Daoy (cell line): ENCODE results near the gene CCDC149.

GRCh38 chr4:20178557-20178810, 73.2 kb upstream of the SLIT2 start:
- RAMPAGE, long total RNA = no peak

GRCh38 chr4:20431356-20431971, 179.8 kb downstream of the SLIT2 start:
- RAMPAGE, long total RNA = no peak

DNA sequence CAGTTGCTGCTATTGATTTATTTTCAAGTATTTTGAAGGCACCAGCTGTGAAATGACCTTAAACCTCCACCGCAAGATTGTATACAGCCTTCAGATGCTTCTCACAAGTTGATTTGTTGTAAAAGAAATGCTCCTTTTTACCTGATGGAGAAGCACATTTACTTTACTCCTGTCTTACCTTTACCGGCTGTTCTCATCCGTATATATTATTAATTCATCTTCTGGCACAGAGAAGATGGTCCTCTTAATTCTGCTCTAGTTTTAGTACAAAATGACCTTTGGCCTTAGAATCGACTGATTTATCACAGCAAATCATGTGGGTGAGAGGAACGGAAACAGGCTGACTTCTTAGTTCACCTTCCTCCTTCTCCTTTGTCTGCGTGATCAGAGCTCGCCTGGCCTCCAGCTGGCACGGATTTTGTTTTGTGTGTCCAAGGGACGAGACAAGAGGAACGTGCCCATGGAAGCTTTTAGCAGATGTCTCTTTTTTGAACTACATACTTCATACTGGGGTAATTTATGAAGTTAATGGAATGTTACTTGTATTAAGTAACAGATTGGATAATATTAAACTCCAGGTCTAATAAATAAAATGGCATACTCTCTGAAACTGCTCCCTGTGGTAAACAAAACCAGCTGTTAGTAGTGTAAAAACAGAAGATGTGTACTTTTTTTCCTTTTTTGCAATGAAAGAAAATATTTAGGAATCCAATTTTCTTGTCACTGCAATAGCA, 82.3 kb upstream of the PACRGL start:
- RAMPAGE, long total RNA = no peak

GRCh38 chr4:21697428-21698074, 251.0 kb downstream of the KCNIP4 start:
- RAMPAGE, long total RNA = no peak

- RAMPAGE, long total RNA = no peak
Observed at GRCh38 chr4:22490759-22491033, 25.2 kb downstream of the ADGRA3 start.

DNA sequence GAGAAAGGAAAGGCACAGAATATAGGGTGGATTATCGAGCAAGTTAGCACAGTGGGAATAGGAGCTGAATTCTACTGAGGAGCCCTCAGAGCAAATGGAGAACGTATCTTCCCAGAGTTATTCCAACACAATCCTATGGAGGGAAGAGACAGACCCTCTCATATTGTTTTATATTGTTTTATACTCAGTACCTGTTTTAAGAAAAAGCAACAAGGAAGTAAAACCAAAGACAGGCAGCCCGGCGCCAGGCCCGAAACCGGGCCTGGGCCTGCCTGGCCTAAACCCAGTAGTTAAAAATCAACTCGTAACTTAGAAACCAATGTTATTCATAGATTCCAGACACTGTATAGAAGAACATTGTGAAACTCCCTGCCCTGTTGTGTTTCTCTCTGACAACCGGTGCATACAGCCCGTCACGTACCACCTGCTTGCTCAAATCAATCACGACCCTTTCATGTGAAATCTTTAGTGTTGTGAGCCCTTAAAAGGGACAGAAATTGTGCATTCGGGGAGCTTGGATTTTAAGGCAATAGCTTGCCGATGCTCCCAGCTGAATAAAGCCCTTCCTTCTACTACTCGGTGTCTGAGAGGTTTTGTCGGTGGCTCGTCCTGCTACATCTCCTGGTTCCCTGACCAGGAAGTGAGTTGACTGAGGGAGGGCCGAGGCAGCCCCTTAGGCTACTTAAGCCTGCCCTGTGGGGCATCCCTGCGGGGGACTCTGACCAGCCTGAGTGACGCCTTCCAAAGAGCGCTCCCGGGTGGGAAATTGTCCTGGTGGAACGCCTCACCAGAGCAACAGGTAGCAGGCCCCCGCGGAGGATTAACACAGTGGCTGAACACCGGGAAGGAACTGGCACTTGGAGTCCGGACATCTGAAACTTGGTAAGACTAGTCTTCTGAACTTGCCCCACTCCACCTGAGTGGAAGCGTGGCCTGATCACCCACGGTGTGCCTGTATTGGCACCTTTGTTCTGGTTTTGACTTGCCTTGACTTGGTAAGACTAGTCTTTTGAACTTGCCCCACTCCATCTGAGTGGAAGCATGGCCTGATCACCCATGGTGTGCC, 83.6 kb upstream of the ADGRA3 start:
- RAMPAGE, long total RNA = no peak

DNA sequence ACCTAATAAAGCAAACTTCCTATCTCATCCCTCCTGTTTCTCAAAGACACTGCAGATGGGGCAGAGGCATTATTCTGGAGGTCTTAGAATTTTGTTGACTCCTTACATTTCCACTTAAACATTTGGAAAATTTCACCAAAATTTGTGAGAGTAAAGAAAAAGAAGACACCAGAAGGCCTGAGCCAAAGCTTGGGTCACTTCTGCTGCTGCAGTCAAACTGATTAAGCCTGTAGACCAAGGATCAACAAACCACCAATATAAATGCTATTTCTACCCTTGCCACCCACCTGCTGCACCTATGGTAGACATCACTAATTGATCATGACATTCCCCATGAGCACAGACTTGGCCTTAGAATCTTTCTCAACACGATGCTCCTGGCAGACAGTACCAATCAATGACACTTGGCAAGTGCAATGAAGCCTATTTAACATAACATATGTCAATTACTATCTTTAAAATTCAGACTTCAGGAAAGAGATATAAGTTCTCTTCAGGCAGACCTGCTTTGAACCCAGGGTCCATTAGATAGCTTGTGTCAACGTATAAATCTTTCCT, 69.0 kb downstream of the PPARGC1A start:
- RAMPAGE, long total RNA = no peak

- RAMPAGE, long total RNA = no peak
Observed at GRCh38 chr4:23877572-23878977, 11.8 kb downstream of the PPARGC1A start.

DNA sequence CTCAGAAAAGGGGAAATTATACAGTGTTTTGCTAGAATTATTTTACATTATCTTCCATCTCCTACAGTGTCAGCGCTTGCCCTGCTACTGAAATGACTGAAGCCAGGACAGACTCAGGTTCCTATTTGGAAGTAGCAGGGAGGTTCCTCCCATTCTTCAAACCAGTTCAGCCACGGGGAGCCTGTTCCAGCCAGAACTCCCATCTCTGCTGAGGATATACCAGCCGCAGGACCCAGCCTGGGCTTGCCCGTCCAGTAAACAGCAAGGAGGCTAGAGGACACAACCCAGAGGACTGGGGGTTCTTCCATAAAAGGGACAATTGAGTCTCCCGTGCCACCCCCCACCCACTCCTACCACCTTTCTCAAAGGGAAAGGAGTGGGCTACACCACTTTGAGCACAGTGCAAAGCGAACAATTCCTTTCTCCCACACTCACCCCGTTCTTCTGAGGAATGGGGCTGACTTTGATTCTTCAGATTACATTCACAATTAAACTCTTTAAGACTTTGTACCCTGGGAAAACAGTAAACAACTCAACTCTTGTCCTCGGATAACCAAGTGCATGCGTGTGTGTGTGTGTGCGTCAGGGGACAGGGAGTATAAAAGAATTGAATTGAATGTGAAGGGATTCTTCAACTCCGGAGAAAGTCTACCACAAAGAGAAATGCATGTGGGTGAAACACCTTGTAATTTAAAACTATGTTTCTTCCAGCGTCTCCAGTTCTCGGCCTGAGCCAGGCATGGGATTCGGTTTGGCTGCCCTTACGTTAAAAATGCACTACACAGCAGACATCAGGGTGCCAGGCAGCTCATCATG, 31.1 kb upstream of the PPARGC1A start:
- RAMPAGE, long total RNA = no peak

GRCh38 chr4:24598761-24598978, 14.3 kb upstream of the DHX15 start:
- RAMPAGE, long total RNA = no peak

DNA sequence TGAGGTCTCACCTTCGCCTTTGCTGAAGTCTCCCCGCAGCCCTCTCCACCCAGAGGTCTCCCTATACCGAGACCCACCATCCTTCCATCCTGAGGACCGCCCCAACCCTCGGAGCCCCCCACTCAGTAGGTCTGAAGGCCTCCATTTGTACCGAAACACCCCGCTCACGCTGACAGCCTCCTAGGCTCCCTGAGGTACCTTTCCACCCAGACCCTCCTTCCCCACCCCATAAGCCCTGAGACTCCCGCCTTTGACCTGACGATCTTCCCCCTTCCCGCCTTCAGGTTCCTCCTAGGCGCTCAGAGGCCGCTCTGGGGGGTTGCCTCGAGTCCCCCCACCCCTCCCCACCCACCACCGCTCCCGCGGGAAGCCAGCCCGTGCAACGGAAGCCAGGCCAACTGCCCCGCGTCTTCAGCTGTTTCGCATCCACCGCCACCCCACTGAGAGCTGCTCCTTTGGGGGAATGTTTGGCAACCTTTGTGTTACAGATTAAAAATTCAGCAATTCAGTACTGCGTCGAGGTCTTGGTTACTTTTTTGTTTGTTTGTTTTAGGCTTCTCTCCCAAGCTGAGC, 5.0 kb downstream of the SOD3 start:
- RAMPAGE, long total RNA = no peak

DNA sequence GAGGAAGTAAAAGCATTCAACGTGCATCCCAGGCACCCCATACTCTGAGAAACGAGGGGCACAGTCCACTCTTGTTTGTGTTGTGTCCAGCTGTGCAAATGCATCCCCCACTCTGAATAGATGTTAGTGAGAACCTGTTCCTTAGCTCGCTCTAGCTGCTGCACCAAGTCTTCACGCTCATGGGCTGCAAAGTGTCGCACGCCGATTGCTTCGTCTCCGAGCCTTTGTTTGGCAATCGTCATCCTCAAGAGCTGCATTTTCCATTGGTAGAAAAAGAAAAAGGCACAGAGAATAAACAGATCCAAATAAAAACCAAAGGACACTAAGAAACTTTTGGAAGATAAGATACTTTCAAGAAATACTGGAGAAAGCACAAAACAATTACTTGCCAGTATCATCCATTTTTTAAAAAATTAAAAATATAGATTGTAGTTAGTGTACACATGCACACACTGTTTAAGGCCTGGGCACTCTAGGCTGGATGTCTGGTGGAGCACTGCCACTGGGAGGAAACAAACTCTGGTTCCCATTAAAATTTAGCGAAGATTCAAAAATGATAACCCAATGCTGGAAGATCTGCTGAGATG, 42.7 kb downstream of the SOD3 start:
- RAMPAGE, long total RNA = no peak

- RAMPAGE, long total RNA = no peak
Observed at GRCh38 chr4:24912007-24913230, at the start of gene CCDC149. TSS of gene CCDC149 (minus strand) at chr4:24913042.

DNA sequence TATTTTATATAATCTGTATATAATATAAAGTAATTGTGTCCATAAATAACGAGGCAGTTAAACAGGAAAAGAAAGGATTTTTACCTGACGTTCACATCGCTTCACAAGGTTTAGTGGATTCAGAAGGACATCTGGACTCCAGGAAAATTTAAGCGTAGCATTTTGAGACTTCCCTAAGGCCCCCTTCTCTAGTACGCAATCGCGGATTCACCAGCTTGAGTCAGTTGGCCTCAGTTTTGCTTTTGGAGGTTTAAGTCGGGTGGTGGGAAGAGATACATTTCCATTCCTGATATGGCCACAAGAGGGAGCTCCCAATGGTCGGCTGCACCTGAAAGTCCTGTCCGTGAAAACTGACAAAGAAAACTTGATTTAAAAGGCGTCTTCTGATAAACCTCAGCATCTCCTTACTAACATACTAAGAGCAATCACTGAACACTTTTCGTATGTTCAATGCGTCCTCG, 50.7 kb downstream of the LGI2 start:
- RAMPAGE, long total RNA = no peak

- RAMPAGE, long total RNA = no peak
Observed at GRCh38 chr4:25235097-25235883, 1.5 kb downstream of the PI4K2B start.

DNA sequence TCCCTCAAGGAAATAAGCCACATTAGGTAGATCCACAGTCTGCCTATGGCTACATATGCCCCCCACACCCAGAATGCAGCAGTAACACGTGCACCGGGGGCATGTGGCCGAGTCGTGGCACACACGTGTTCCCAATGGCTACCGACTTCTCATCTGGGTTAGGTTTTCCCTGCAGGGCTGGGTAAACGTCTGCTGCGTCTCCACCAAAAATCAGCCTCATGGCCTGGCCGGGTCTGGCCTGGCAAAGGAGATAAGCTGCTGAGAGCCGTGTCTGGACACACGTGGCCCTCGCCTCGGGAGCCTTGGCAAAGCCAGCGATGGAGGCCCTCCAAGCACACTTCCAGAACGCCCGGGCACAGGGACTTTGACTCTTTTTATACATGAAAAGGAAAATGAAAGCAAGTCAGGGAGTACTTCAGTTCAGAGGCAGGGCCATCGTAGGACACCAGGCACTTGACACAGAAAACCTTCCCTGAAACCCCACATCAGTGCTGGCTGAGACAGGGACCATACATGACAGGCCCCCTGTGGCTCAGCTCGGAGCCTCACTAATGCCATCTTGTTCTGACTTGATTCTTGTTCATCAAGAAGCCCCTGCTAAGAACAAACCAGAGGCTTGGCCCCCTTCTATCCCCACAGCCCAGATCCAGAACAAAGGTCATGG, 19.1 kb downstream of the SEL1L3 start:
- RAMPAGE, long total RNA = no peak

- RAMPAGE, long total RNA = no peak
Observed at GRCh38 chr4:25928904-25929496, 15.0 kb downstream of the SMIM20 start.

- RAMPAGE, long total RNA = no peak
Observed at GRCh38 chr4:26028611-26029223, 114.7 kb downstream of the SMIM20 start.

GRCh38 chr4:26584210-26584898, 470 bp downstream of the TBC1D19 start:
- RAMPAGE, long total RNA = no peak

- RAMPAGE, long total RNA = no peak
Observed at GRCh38 chr4:26858447-26858979, 2.1 kb upstream of the STIM2 start.